ENCODE data around the genes DGUOK and INO80B.

- PRO-cap: bidirectional peak, plus-strand start at chr2:73926880, minus-strand start at chr2:73926698; unidirectional peak, plus-strand start at chr2:73927076; bidirectional peak, plus-strand start at chr2:73927104, minus-strand start at chr2:73927138
Measured at GRCh38 chr2:73926554-73927587, at the start of gene DGUOK. Gene DGUOK (plus strand): TSS chr2:73926880.

DNA sequence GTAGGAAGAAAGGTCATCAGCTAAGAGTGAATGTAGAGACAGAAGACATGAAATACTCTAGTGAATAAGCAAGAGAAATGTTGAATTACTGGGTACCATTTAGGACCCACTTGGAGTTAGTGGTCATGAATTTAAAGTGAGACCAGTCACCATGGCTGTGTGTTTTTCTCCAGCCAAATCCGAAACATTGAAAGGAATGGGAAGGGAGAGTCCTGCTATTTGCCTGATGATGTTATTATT is 3.4 kb downstream of the DGUOK start:
- PRO-cap: no peak

GRCh38 chr2:73983419-73983943 is 1.2 kb upstream of the TET3 start:
- PRO-cap: bidirectional peak, plus-strand start at chr2:73984078, minus-strand start at chr2:73983772

GRCh38 chr2:74003003-74003895 is 18.5 kb downstream of the TET3 start:
- PRO-cap: unidirectional peak, minus-strand start at chr2:74003219

DNA sequence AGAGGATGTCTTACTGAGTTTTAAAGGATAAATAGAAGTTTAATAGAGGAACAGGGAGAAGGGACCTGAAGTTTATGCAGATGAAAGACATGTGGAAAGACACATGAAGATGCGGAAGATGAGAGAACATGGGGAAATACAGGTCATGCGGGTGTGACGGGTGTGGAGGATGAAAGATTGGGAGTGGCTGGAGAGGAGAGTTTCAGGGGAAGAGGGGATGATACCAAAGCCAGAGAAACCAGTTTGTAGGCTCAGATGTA is 69.2 kb downstream of the TET3 start:
- PRO-cap: no peak

- PRO-cap: unidirectional peak, plus-strand start at chr2:74130404; unidirectional peak, plus-strand start at chr2:74130581
Measured at GRCh38 chr2:74130179-74130686, 17.5 kb downstream of the BOLA3 start.

- PRO-cap: no peak
Measured at GRCh38 chr2:74149074-74149903, 1.6 kb upstream of the BOLA3 start.

DNA sequence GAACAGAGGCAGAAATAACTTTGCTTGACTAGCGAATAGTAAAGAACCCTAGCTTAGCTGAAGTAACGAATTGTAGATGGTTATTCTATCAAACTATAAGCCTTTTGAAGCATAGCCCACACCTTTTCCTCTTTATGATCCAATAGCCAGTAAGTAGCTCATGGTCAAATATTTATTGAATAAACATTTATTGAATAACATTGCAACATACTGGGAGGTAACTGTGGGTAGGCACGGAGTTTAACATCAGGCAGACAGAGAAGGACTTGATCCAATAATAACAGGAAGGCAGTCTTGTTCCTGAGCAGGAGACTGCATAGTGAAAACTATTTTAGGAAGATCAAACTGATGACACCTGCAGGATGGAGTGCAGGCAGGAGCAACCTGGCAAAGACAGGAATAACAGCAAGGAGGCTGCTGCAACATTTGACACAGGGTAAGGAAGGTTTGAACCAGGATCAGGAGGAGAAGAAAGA is 3.1 kb upstream of the DCTN1 start:
- PRO-cap: no peak

- PRO-cap: bidirectional peak, plus-strand start at chr2:74455117, minus-strand start at chr2:74454891
Measured at GRCh38 chr2:74454563-74455656, at the start of gene INO80B. Gene INO80B (plus strand): TSS chr2:74455087.

- PRO-cap: unidirectional peak, minus-strand start at chr2:74459097
Measured at GRCh38 chr2:74458648-74459454, 613 bp downstream of the WBP1 start.

- PRO-cap: no peak
Measured at GRCh38 chr2:74471132-74471815, 1.2 kb downstream of the MRPL53 start.

DNA sequence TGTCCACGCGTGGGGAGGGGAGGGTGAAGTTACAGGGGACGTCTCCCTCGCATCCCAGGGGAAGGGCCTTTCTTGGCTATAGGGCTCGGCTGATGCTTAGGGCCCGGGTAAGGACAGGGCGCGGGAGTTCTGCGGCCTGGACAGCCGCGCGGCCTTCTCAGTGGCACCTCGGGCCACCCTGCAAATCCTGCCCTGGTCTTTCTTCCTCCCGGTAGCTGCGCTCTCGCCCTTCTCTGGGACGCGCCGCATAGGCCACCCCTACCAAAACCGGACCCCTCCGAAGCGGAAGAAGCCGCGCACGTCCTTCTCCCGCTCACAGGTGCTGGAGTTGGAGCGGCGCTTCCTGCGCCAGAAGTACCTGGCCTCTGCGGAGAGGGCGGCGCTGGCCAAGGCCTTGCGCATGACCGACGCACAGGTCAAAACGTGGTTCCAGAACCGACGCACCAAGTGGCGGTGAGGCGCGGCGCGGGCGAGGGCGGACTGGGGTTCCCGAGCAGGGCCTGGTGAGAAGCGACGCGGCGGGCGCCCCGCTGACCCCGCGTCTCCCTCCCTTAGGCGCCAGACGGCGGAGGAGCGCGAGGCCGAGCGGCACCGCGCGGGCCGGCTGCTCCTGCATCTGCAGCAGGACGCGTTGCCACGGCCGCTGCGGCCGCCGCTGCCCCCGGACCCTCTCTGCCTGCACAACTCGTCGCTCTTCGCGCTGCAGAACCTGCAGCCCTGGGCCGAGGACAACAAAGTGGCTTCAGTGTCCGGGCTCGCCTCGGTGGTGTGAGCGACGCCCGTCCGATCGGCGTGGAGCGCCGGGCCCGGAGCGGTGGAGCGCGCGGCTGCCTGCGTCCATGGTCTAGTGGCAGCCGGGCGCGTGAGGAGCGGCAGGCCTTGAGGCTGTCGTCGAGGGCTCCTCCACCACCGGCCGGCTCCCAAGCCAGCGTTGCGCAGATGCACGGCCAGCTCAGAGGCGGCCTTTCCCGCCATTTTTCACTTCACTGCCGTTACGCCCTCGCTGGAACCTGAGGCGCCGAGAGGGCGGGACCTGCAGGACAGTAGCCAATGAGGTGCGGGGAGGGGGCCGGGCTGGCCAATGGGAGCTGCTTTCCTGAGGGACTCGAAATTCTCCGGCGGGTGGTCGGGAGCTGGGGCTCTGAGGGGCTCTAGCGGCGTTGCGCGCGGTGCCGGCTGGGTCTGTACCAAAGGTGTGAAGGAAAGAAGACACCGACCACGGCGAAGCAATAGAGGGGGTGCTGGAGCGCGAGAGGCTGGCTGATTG is 1.6 kb downstream of the TLX2 start:
- PRO-cap: unidirectional peak, plus-strand start at position 316 of the sequence

GRCh38 chr2:74530389-74531268 is 896 bp downstream of the HTRA2 start:
- PRO-cap: bidirectional peak, plus-strand start at chr2:74530611, minus-strand start at chr2:74530517

DNA sequence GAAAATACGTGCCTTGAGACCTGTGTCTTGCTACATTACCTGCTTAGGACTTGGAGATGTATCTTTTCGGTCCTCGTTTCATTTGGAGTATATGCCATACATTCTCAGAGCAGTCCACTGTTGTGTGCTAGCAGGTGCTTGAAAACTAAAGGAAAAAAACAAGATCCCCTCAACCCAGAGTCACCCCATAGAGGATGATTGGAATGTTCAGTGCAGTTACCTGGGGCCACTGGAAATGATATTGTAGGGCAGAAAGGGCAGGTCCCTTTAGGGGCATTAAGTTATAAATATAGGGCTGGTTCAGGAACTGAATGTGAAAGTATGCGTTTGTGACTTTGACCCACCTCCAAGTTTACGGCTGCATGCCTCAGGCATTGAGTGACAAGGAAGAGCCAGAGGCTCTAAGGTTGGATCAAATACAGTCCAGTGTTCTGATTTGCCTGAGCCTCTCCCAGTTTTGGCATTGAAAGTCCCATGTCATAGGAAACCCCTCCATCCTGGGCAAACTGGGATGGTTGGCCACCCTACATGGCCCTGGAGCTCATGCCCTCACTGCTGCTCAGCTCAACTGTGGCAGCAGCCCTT is 29.7 kb downstream of the HK2 start:
- PRO-cap: no peak

GRCh38 chr2:74869296-74870006 is 35.5 kb downstream of the HK2 start:
- PRO-cap: no peak

DNA sequence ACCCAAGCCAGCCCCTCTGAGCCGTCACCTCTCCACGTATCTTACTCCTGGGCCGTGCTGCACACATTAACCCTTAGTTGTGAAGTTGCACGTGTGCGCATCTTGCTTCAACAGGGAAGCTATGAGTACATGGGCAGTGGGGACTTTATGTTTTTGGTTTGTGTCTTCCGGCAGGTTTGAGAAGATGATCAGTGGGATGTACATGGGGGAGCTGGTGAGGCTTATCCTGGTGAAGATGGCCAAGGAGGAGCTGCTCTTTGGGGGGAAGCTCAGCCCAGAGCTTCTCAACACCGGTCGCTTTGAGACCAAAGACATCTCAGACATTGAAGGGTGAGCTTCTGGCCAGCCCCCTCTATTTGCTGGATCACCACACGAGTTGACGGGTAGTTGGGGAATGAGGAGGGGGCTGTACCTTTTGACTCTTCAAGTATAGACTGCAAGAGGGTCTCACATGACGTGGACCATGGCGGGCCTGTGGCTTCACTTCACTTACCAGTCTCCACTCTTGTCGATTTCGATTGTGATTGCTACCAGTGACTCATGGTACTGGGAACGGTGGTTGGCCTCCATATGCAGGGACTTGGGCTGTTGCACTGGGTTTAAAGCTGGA is 43.2 kb downstream of the HK2 start:
- PRO-cap: no peak

GRCh38 chr2:74886240-74886753 is 52.4 kb downstream of the HK2 start:
- PRO-cap: no peak

GRCh38 chr2:74908501-74909082 is 49.9 kb upstream of the POLE4 start:
- PRO-cap: unidirectional peak, plus-strand start at chr2:74908961

GRCh38 chr2:76579571-76579961 is 868.9 kb upstream of the GCFC2 start:
- PRO-cap: bidirectional peak, plus-strand start at chr2:76579650, minus-strand start at chr2:76579292

DNA sequence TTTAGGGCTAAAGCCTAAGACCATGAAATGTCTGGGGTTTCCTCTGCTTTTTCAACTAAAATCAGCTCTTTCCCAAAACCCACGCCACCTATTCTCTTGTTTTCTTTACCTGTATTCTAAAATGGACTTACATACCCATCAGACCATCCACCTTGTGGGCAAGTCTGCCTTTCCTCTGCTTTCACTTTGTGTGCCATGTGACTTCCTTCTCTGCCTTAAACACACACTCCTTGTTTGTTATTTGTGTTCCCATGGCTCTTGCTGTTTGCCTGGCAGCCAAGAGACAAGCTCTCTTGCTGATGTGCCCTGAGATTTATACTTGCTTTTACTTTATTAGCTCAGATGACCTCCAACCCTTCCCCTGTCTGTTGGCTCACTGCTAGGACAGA is 309.7 kb upstream of the LRRTM4 start:
- PRO-cap: no peak